ENCODE data around the genes KLF9, ZFAND5 and ALDH1A1.

DNA sequence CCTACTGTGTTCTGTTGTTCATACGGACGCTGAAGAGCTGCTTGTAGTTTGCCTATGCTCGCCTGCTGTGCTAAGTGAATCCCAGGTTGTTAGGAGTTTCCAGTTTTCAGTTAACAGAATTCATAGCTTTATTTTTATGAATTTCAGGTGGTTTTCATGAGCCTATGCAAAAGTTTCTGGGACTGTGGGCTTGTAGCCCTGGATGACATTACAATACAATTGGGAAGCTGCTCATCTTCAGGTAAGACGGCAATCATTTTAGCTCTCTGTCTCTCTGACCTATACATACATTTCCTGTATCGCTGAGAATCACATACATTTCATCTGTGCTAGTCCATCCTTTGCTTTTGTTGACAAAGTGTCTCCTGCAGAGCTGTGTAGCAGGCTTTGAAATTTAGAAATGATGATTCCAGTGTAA, 90.2 kb upstream of the SMC5 start:
- RRBS = no CpG with 5 or more reads among the region's 5 CpGs

DNA sequence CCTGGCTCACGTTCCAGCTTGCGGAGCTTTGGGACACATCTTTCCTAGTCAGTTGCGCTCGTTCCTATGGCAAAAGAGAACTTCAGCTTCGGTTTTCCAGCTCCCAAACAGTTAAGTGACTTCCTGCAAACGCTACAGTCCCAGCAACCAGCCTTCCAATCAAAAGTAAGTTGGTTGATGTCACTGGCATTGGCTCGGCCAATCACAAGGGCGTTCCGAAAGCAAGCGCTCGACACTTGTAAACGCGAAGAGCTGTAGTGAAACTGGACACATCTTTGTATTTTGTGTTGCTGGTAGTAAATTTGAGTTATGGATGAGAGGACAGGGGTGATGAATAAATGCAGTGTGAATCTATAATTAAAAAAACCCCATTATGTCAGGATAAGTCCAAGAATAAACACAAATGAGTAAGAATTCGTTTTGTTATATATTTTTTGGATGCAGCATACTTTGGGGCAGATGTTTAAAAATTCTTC, at the start of gene KLF9:
KLF9 (minus strand) TSS at position 412 of the 476 bp plus-strand sequence.
- RRBS = no CpG with 5 or more reads among the region's 14 CpGs

DNA sequence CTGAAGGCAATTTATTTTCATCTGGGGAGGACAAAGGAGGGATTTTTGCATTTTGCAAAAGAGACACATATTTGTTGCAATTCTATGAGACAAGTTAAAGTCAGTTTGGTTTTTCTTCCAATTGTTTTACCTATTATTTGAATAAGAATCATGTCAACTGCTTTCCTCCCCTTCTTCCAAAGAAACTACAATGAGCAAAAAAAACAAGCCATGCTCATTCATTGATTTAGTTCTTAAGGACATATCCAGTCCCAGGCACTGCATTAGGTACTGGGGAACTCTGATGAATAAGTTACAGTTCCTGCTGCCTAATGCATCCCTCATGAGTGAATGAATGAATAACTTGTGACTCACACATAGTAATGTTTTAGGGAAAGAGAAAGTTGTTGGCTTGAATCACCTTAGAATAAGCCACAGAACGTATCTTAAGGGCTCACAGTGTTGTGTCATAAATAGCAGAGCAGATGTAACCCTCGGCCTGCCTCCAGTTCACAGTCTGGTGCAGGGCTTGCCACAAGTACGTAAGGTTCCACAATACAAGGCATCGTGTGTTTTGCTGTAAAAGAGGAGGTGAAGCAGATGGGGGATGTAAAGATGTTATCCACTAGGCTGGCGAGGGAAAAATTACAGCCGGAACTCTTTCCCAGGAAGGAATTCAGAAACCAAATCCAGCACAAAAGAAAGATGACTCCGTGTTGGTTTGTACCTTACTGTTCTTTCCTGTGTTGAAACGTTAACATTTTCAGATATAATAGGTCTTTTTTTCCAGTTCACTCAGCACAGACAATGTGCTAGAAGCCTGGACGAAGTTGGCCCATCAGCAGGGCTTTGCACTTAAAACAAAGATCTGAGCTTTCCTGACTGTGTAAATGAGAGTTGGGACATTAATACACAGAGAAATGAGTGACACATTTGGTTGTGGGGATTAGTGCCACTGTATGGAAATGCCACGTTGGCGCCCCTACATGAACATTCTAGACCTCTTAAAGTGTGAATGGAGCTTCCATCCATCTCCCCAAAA, 218.7 kb downstream of the TRPM3 start:
- RRBS = no CpG with 5 or more reads among the region's 11 CpGs

GRCh38 chr9:71638483-71639152, 129.7 kb downstream of the CEMIP2 start:
- RRBS = no CpG with 5 or more reads among the region's 8 CpGs

- RRBS = no CpG with 5 or more reads among the region's 6 CpGs
These were observed 126.2 kb downstream of the CEMIP2 start for GRCh38 chr9:71642070-71642514.

- RRBS = no CpG with 5 or more reads among the region's 5 CpGs
These were observed 7.4 kb downstream of the CEMIP2 start for GRCh38 chr9:71760891-71761291.

DNA sequence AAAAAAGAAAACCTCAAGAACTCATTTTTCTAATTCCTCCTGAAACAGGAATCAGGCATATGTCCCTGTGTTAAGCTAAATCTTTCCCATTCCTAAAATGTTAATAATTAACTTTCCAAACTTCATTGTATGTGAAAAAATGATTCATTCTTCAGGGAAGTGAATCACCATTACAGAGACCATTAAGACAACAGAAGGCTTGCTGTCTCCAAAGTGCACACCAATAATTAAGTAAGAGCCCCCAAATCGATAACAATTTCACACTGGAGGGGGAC, 5.3 kb downstream of the CEMIP2 start:
- RRBS = no CpG with 5 or more reads among the region's 1 CpG

GRCh38 chr9:72127667-72127891, 21.7 kb upstream of the GDA start:
- RRBS = no CpG with 5 or more reads among the region's 1 CpG

DNA sequence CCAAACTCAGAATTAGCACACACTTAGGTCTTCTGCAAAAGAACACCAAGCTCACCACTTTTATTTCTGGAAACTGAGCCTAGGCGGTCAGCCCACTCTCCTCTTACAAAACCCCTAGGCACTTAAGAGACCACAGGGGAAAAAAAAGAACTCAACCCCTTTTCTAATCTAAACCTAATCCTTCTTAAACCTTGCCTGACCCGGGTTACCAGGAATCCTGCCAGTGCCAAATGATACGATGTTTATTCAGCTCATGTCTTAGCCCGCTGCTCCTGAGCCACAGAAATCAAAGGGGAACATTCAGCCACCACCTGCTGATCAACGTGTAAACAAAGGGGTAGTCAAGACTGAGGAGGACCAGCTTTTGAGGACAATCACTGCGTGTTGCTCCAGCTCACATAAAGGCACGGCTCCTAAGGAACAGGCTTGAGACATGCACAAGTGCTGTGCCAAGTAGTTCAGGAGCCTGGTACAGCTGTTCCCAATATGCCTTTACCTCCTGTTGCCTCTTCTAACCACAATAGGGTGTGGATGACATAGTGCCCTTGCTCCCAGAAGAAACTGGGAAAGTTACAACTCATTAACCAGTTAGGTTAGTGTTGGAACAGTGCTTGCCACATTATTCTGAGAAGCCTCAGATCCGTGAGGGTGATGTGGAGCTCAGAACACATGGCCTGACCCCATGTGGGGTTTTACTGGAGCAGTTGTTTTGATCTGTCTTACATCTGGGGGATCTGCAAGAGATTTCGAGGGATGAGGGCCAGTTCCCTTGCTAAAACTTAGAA, 49.3 kb downstream of the ZFAND5 start:
- RRBS = no CpG with 5 or more reads among the region's 9 CpGs

DNA sequence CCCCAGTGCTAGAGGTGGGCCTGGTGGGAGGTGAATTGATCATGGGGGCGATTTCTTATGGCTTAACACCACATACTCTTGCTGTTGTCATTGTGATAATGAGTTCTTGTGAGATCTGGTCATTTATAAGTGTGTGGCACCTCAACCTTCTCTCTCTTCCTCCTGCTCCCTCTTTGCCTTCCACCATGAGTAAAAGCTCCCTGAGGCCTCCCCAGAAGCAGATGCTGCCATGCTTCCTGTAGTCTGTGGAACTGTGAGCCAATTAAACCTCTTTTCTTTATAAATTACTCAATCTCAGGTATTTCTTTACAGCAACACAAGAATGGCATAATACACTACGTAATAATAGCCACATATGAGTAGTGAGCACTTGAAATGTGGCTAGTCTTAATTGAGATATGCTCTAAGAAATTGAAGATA, 17.1 kb downstream of the ZFAND5 start:
- RRBS = no CpG with 5 or more reads among the region's 2 CpGs

DNA sequence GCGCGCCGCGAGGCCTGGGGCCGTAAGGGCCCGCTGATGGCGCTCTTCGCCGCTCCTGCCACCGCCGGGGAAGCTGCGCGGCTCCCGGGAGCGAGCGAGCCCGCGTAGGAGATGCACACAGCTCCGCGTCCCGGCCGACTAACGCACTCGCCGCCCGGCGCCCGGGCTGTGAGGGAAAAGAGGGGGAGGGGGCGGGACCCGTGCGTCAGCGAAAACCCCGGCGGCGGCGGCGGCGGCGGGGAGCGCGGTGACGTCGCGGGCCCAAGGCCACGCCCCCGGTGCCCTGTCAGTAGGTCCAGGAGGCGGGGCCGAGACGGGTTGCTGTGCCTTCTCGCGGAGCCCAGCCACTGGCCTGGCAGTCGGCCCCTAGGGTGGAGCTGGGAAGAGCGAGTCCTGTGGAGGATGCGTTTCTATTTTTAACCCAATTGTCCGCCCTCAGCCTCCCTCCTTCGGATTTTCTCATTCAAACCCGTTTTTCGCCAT, at the start of gene ZFAND5:
ZFAND5 (minus strand) TSS at position 143 of the 483 bp plus-strand sequence.
- RRBS = 2% methylated on average over 27 of the region's 58 CpGs

DNA sequence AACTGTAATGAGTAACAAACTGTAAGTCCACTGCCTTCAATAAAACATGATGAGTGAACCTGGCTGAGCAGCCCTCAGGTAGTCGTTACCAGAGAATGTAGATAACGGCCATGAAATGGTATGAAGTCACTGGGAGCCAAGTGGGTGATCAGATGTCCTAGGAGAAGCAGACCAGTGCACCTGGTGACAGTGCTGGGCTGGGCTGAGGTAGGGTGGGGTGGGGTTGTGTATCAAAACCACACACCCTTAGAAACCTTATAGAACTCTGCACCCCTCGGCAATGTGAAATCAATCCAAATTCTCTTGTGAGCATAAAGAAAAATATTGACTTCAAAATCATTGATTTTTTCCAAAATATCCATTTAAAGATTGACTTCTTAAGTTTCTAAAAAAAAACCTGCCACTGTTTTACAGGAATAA, 203.5 kb downstream of the ALDH1A1 start:
- RRBS = no CpG with 5 or more reads among the region's 3 CpGs

GRCh38 chr9:72952762-72953495, at the start of gene ALDH1A1:
Gene ALDH1A1 (minus strand): TSS chr9:72953053.
- RRBS = no CpG with 5 or more reads among the region's 10 CpGs

- RRBS = no CpG with 5 or more reads among the region's 7 CpGs
These were observed 35.0 kb upstream of the ALDH1A1 start for GRCh38 chr9:72987681-72988343.

- RRBS = no CpG with 5 or more reads among the region's 1 CpG
These were observed 479.4 kb upstream of the RORB start for GRCh38 chr9:74017736-74018170.

DNA sequence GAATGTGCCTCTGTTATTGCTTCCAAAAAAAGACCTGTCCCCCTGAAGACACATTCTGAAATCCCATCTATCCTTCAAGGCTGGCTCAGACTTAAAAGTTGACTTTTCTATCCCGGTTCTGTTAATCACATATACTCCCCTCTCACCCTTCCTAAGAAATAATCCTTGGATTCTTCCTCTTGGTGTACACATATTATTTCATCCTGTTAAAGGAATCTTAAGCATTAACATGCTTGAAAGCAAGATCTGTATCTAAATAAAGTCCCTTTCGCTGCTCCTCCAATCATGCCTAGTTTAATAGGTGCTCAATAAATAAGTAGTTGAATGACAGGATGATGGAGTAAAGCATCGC, 217.4 kb upstream of the RORB start:
- RRBS = no CpG with 5 or more reads among the region's 3 CpGs

DNA sequence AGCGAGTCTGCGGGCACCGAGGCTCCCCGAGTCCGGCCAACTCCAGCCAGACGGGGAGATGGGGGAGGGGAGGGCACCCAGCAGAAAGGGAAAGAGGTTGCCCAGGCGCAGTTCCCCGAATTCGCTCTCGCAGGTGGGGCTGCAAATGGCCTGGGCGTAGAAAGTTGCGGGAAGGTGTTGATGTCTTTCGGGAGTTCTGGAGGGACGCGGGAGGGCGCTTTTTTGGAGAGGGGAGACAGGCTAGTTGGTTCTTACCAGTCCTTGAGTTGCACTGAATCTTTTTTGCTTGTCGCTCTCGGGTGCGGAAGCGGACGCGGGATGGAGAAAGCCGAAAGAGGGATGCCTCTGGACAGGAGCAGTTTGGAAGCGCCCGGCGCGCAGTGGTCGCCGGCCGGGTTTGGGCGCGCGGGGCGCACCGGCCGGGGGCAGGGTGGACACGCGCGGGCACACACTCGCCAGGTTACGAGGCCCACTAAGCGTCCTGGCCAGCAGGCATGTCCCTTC, 904 bp downstream of the RORB start:
- RRBS = 0% methylated on average over 5 of the region's 42 CpGs

GRCh38 chr9:74498491-74498882, 1.4 kb downstream of the RORB start:
- RRBS = 2% methylated on average over 33 of the region's 37 CpGs